Measurements from ENCODE around the gene GRB14.

GRCh38 chr2:159404705-159405214 lies 118.3 kb upstream of the WDSUB1 start:
- RRBS: no CpG with 5 or more reads among the region's 3 CpGs

GRCh38 chr2:159753814-159754304 lies 41.6 kb downstream of the MARCHF7 start:
- RRBS: no CpG with 5 or more reads among the region's 3 CpGs

- RRBS: 9% methylated on average over 11 of the region's 43 CpGs
These were observed 416 bp downstream of the LY75 start for GRCh38 chr2:159904047-159904632.

DNA sequence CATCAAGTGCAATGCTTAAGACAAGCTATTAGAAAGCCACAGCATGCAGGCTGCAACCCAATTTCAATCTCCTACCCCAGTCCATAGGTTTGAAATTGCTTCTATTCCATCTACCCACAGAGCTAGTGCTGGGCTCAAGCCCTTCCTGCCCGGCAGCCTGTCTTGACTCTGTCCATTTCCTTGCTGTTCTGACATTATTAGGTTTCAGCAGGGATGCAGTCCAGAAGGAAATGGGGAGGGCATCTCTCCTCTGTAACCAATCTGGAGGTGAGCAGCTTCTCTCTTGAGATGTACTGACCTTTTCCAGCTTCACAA lies 11.2 kb downstream of the PLA2R1 start:
- RRBS: no CpG with 5 or more reads among the region's 1 CpG

GRCh38 chr2:160155030-160155314 lies 45.1 kb downstream of the ITGB6 start:
- RRBS: no CpG with 5 or more reads among the region's 2 CpGs

- RRBS: no CpG with 5 or more reads among the region's 3 CpGs
These were observed 105.8 kb downstream of the RBMS1 start for GRCh38 chr2:160387608-160388352.

DNA sequence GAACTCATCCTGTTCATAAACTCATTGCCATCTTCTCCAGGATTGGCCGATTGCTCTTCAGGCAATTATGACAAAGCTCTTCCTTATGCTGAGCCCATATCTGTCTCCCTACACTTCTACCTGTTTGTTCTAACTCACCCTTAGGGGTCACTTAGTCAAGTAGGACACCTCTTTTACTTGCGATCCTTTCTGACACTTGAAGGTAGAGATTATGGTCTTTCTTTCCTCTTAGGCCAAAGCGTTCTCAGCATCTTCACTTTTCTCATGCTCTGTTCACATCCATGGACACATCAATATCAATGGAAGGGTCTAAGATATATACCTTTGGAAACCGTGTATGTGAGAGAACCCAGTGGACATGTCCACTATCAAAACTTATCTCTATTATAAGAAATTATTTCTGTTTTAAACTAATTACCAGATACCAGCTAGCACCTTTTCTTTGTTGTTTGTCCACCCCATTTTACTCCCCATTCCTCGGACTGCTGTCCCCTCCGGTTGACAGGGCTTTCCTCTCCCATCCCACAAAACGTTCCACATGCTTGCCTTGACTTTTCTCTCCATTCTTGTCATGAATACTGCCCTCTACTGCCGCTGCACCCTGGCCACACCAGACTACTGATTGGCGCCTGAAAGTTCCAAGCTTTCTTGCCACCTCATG lies 47.2 kb downstream of the RBMS1 start:
- RRBS: no CpG with 5 or more reads among the region's 9 CpGs

GRCh38 chr2:160736597-160736933 lies 243.0 kb upstream of the RBMS1 start:
- RRBS: no CpG with 5 or more reads among the region's 2 CpGs

GRCh38 chr2:161166438-161167456 lies 6.5 kb downstream of the TANK start:
- RRBS: no CpG with 5 or more reads among the region's 6 CpGs

GRCh38 chr2:161237166-161238428 lies 70.6 kb upstream of the PSMD14 start:
- RRBS: 4% methylated on average over 4 of the region's 62 CpGs

DNA sequence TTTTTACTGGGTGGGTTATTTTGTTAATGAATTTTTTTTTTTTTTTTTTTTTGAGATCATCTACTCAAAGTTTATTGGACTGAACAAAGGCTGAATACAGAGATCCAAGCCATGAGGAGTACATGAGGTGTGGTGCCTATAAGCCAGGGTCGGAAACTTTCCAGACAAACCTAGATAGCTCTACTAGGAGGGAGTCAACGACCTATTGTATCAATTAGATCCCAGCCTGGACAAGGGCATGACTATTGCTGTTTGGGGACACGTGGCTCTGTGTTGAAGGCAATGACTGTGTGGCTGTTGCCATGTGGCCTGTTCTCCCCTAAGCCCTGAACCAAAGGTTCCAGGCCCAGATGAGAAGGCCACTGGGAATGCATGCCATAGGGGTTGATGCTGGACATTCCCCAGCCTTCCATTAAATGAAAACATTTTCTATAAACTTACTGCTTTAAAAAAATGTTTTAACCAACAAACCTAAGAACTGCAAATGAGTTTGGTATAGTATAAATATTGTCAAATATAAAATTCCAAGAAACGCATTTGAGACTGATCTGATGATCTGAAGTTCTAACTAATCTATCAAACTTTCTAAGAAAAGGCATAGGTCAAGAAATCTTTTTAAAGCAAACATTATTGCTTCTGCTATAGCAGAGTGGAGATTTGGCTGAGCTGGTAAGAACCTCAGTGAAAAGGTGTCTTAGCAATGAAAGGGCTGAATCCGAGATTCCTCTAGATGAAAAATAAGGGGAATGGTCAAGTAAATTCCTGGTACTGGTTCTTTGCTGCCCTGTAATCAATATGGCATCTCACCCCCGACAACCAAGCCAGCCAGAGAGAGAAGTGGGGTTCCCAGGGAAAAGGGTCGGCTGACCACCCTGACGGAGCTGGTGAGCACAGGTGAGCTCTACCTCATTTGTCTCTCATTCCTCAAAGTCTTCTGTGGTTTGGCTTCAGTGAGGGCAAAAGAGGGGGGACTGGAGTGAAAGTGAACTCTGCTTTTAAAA lies 31.5 kb downstream of the PSMD14 start:
- RRBS: no CpG with 5 or more reads among the region's 8 CpGs

DNA sequence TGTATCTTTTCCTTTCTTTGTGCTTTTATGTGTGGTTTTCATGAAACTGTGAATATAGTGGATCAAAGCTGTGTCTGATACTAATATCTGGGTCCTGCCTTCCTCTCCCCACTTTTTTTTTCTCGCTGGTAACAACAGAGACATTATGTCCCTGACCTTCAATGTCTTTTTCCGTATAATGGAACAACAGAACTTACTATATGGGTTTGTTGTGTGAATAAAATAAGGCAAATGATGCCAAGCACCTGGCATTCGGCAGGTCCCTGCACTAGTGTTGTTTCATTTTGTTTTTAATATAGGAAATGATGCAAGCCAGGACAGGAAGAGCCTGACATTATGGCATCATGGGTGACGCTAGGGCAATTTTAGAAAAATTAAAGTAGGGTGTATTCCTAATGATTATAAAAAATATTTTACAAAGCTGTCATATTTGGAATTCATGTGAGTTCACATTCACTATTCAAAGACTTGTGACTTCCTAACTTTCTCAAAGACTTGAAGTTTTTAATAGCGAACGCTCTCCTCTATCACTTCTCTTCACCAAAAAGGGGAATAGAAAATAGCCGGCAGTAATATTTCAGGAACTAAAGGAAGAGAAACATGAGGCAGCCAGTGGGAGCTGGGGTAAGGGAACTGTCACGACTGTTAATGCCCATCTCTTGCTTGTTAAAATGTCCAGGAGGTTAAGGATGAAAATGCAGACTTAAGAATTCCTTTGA lies 60.4 kb downstream of the DPP4 start:
- RRBS: no CpG with 5 or more reads among the region's 8 CpGs

DNA sequence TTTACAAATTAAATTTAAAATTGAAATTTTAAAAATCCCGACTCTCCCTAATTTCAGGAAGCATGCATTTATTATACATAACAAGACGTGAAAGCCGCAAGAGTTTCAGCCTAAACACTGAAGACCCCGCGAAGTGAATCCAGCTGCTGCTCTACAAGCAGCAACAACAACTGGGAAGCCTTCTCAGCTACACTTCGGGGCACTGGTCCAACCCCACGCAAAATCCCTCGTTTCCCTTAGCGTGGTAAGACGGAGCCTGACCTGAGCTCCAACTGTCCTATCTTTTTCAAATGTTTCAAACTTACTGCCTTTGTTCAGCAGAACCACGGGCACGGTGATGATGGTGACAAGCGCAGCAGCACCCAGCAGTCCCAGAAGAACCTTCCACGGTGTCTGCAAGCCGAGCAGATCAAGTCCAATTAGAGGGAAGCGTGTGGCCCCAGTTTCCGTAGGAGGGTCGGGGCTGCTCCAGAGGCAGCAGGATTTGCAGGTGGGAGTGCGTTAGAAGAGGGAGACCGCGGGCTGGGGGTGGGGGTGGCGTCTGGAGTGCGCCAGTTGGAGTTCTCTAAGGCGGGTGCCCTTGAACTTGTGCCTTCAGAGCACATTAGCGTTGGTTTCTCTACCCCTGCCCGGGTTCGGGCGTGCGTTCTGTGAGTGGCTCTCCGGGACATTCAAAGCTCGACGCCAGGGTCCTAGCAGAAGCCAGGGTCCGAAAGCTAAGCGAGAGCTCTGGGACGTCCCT lies 750 bp downstream of the DPP4 start:
- RRBS: no CpG with 5 or more reads among the region's 35 CpGs

GRCh38 chr2:162344489-162344914 lies 570 bp downstream of the GCA start:
- RRBS: no CpG with 5 or more reads among the region's 12 CpGs

DNA sequence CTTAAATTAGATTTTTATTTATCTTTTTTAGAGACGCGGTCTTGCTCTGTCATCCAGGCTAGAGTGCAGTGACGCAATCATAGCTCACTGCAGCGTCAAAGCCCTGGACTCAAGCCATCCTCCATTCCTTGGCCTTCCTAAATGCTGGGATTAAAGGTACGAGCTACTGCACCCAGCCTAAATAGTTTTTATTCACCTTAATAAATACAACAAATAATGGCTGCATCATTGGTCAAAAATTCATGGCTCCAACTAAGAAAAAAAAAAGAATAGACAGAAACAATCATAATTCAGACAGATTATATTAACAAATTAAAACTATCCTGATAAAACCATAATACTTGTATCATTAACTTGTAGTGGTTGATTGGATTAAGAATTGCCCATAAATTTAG lies 415.8 kb upstream of the FIGN start:
- RRBS: no CpG with 5 or more reads among the region's 5 CpGs

DNA sequence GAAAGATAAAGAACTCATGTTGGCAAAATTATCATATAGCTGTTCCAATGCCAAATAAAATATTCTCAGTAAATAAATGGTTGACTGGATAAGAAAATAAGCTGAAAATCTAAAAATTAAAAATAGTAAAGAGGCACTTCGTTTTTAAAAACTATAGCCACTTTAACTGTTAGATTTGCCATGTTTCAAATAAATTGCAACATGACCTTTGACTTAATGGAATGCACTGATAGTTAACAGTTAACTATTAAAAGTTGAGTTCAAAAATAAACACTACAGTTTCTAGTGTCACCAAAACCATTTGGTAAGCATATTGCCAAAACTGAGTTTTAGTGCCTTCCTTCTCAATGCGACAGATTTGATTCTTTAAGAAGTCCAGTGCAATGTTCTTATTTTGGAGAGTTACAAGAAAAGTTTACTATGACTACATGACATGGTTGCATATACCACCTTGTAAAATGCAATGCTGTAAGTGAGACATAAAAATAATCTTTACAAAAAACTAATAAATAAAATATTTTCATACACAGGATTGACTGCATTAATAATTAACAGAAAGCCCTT lies 54.0 kb downstream of the GRB14 start:
- RRBS: no CpG with 5 or more reads among the region's 2 CpGs

- RRBS: under 1% methylated on average over 52 of the region's 72 CpGs
These were observed at the start of gene GRB14 for GRCh38 chr2:164621350-164622223. Gene GRB14 (minus strand): TSS chr2:164621482.

- RRBS: no CpG with 5 or more reads among the region's 3 CpGs
These were observed 70.9 kb upstream of the GRB14 start for GRCh38 chr2:164692113-164692603.

- RRBS: no CpG with 5 or more reads among the region's 11 CpGs
These were observed 89.5 kb upstream of the GRB14 start for GRCh38 chr2:164710617-164711290.

Measured in retinal pigment epithelial cell (primary cell).